ENCODE data around the genes EIF3B and TTYH3.

- PRO-cap, result no peak
- RAMPAGE, long total RNA, 4 experiments, result no peak in any of the 4 experiments
Measured at GRCh38 chr7:1883733-1884252, 213.7 kb downstream of the ELFN1 start.

GRCh38 chr7:1895543-1896328 lies 225.7 kb downstream of the ELFN1 start:
- PRO-cap, result no peak
- RAMPAGE, long total RNA, 4 experiments, result no peak in any of the 4 experiments

DNA sequence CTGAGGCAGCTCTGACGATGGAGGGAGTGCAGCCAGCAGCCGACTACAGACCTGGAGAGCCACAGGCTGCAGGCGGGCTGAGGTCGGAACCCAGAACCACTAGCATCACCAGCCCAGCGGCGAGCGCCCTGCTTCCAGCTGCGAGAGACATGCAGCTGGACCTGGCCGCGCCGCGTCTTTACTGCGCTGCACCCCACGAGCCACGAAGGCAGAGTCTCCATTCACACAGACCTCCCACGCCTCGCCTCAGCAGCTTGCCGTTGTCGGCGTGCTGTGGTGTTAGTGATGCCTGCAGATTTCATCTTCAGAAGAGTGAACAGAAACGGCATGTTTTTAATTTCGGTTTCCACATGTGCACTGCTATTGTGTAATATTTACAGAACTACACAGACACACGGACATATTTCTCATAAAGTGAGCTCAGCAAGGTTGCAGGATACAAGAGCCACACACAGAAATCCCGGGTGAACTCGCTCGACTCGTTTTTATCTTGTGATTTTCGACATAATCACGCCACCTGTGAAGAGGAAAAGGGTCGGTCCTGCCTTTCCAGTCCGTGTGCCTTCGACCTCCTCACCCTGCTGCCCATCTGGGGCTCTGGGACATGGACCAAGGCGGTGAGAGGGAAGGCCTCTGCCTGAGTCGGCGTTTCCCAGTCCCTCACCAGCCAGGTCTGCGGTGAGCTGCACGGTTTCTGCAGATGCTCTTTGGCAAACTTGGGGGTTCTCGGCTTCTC lies 252.2 kb downstream of the ELFN1 start:
- PRO-cap, result no peak
- RAMPAGE, long total RNA, 4 experiments, result no peak in any of the 4 experiments

GRCh38 chr7:1923682-1924134 lies 253.6 kb downstream of the ELFN1 start:
- PRO-cap, result no peak
- RAMPAGE, long total RNA, 4 experiments, result no peak in any of the 4 experiments

GRCh38 chr7:2079485-2080468 lies 153.0 kb downstream of the MAD1L1 start:
- PRO-cap, result no peak
- RAMPAGE, long total RNA, 4 experiments, result no peak in any of the 4 experiments

GRCh38 chr7:2301094-2301885 lies 13.0 kb downstream of the SNX8 start:
- PRO-cap, result no peak
- RAMPAGE, long total RNA, 4 experiments, result no peak in any of the 4 experiments

- PRO-cap, result unidirectional peak, plus-strand start at chr7:2354854
- RAMPAGE, long total RNA, 4 experiments, result start-site peak on the plus strand in 1 of 4 experiments, at chr7:2354847-2355280 at its widest, 22 to 158 reads per replicate
Measured at GRCh38 chr7:2354678-2355761, at the start of gene EIF3B. Gene EIF3B, plus strand, starts transcription at chr7:2354827.

DNA sequence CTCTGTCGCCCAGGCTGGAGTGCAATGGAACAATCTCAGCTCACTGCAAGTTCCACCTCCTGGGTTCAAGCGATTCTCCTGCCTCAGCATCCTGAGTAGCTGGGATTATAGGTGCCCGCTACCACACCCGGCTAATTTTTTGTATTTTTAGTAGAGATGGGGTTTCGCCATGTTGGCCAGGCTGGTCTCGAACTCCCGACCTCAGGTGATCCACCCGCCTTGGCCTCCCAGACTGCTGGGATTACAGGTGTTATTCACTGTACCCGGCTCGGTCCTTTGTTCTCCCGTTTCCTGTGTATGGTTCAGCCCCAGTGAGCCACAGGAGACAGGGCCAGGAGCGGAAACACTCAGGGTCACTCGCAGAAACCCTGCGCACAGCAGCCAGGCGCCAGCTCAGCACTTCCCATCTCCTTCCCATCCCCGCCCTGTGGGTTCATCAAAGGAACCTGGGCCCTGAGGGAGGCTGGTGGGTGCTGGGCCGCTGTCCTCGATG lies 15.6 kb upstream of the CHST12 start:
- PRO-cap, result no peak
- RAMPAGE, long total RNA, 4 experiments, result no peak in any of the 4 experiments

GRCh38 chr7:2405289-2405868 lies 2.0 kb downstream of the CHST12 start:
- PRO-cap, result no peak
- RAMPAGE, long total RNA, 4 experiments, result no peak in any of the 4 experiments

DNA sequence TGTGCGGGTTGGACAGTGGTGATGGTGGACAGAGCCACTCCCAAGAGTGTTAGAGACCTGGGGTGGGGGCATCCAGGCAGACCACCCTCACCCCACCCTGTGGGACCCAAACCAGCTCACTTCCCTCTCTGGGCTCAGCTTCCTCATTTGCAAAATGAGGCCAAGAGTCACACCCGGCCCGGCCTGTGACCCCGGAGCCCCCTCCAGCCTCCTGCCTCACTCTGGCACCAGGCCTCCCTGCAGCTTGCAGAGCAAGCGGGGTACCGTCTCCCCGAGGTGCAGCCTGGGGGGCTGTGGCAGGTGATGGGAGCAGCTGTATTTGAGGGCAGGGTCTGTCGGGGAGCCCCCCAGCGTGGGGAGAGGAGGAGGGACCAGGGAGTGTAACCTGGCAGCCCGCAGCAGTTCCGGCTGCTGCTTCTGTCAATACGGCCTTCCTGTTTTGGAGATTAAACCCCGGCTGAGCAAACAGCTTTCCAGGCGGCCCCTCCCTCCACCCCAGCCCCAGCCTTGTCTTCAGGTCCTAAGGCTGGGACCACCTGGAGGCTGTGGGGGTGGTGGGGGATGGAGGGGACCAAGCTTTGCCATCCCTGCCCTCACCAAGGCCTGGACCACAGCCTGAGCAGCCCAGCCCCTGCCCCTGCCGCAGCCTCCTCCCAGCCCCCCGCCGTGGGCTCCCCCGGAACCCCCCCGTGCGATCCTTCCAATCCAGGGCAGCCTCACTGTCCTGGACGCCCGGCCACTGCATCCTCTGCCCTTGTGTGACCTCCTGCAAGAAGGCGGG lies 8.2 kb upstream of the LFNG start:
- PRO-cap, result no peak
- RAMPAGE, long total RNA, 4 experiments, result no peak in any of the 4 experiments

- PRO-cap, result no peak
- RAMPAGE, long total RNA, 4 experiments, result no peak in any of the 4 experiments
Measured at GRCh38 chr7:2539542-2540500, 15.5 kb downstream of the BRAT1 start.

GRCh38 chr7:2540859-2541133 lies 14.5 kb downstream of the BRAT1 start:
- PRO-cap, result no peak
- RAMPAGE, long total RNA, 4 experiments, result no peak in any of the 4 experiments

- PRO-cap, result no peak
- RAMPAGE, long total RNA, 4 experiments, result no peak in any of the 4 experiments
Measured at GRCh38 chr7:2630206-2630600, 1.6 kb upstream of the TTYH3 start.

DNA sequence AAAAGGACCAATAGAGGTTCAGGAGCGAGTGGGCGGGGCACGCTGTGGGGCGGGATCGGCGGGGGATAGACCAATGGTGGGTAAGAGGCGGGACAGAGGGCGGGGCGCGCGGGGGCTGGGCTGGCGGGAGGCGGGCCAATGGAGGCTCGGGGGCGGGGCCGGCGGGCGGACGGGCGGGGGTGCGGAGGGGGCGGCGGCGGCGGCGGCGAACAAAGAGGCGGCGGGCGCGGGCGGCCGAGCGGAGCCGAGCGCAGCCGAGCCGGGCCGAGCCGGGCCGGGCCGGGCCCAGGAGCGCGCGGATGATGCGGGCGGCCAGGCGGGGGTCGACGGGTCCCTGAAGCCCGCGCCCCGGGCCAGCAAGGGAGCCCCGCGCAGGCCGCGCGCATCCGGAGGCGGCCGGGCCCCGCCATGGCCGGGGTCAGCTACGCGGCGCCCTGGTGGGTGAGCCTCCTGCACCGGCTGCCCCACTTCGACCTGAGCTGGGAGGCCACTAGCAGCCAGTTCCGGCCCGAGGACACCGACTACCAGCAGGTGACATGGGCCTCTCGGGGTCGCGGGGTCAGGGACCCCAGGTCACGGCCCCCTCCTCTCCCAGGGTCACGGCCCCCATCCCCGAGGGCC lies at the start of gene TTYH3:
Gene TTYH3 (plus strand): TSS at position 239 of the 621 bp plus-strand sequence.
- PRO-cap, result unidirectional peak, plus-strand start at position 212 of the sequence
- RAMPAGE, long total RNA, 4 experiments, result no peak in any of the 4 experiments

DNA sequence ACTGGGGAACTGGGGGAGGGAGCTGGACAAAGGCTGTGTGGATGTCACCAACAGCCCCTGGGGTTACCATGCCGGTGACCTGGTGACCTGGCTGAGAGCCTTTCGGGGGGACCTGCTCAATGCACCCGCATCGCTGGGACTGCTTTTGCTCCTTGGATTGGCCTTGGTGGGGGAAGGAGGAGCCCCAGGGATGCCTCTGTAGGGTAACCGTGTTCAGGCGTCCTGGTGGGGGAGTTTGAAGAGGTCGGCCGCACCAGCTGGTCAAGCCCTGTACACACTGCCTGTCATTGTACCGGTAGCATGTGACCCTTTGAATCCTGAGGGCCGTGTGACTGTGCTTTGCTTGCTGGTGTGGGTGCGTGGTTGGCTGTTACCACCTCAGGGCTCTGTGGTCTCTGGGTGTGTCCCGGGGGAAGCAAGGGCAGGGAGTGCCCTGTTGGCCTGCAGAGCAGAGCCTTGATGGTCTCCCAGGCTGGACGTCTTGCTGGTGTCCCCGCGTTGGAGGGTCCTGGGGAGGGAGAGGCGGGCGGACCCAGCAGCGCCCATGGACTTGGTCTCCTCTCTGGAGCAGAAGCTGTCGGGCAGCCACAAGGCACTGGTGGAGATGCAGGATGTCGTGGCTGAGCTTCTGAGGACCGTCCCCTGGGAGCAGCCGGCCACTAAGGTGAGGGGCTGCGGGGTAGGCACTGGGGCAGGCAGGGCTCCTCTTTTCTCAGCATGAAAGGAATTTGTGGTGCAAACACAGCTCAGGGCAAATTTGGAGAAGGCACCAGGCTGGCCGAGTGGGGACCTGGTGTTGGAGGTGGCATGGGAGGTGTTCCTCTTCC lies 20.8 kb downstream of the TTYH3 start:
- PRO-cap, result no peak
- RAMPAGE, long total RNA, 4 experiments, result no peak in any of the 4 experiments

DNA sequence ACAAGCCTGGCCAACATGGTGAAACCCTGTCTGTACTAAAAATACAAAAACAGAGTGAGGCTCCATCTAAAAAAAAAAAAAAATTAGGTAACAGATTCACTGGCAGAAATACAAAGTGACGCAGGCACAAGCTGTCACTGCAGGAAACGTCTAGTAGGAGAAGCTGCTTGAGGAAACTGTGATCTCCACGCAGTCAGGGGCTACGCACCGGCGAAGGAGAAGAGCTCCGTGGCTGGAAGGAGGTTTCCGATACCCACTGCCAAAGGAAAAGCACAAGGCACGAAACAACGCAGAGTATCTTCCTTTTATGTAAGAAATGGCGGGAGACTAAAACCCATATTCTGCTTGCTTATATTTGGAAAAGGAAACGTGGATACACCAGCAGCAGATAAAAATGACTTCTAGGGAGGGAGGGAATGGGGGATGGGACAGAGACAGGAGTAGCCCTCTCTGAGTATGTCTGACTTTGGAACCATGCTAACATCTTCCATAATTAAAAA lies 50.3 kb downstream of the AMZ1 start:
- PRO-cap, result no peak
- RAMPAGE, long total RNA, 4 experiments, result no peak in any of the 4 experiments

DNA sequence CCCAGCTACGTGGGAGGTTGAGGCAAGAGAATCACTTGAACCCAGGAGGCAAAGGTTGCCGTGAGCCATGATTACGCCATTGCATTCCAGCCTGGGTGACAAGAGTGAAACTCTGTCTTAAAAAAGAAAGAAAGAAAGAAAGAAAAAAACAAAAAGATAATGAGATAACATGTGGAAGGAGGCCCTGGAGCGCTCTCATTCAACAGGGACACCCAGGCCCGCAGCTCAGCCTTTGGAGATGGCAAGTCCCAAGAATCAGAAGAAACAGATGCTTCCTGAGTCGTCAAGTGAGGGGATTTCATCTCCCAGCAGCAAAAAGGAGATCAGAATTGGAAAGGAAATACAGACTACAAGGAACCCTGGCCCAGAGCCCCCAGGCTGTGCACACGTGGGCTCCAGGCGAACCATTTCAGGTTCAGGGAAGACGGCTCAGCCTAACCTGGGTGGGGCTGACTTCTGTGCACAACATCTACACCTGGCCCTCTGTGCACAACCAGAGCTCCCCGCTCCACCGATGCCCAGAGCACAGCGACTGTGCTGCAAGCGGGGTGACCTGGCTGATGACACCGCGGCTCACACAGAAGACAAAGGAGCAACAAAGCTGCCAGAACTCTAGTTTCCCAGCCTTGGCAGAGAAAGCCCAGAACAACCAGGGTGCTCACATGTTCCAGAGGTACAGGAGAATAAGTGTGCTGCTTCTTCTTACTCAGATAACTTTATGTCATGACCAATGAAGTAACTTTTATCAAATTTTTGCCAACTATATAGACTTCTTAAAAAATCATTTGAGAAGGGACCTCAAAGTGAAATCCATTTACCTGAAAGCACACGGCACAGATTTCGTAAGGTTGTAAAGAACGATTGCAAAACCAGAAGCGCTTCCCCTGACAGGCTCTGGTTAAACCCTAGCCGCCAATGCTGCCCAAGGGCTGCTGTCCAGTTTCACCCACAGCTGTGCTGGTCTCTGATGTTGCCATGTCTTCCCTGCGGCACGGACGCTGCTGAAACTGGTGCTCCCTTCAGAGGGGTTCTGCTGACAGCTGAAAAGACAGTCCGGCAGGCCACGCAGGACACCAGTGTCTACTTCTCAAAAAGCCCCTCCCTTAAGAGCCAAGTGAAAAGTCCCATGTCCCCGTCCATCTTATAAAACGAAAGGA lies 33.0 kb downstream of the GNA12 start:
- PRO-cap, result no peak
- RAMPAGE, long total RNA, 4 experiments, result no peak in any of the 4 experiments

GRCh38 chr7:3159458-3159878 lies 115.8 kb upstream of the CARD11 start:
- PRO-cap, result no peak
- RAMPAGE, long total RNA, 4 experiments, result no peak in any of the 4 experiments

GRCh38 chr7:3174349-3174921 lies 126.6 kb upstream of the SDK1 start:
- PRO-cap, result no peak
- RAMPAGE, long total RNA, 4 experiments, result no peak in any of the 4 experiments

- PRO-cap, result no peak
- RAMPAGE, long total RNA, 4 experiments, result no peak in any of the 4 experiments
Measured at GRCh38 chr7:3558326-3558935, 257.4 kb downstream of the SDK1 start.